SK-N-DZ (cell line): Measurements from ENCODE around the genes CCNT2, LCT and CXCR4.

DNA sequence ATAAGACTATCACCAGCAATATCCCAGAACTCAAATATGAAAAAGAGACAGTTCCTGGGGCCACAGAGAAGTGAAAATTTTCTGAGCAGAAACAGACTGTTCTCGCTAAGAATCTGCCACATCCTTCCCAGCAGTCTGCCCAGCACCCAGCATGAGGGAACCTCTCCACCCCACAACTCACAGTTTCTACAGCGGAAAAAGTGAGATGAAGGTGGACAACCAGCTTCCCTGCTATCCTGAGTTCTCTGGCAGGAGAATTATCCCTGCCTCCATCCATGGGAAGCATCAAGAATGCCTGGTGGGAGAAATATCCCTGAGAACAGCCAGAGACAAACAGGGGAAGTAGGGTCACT, 26.8 kb upstream of the TMEM163 start:
RAMPAGE:
- cytosol, long total RNA, result no peak
- nucleus, long total RNA, result no peak

DNA sequence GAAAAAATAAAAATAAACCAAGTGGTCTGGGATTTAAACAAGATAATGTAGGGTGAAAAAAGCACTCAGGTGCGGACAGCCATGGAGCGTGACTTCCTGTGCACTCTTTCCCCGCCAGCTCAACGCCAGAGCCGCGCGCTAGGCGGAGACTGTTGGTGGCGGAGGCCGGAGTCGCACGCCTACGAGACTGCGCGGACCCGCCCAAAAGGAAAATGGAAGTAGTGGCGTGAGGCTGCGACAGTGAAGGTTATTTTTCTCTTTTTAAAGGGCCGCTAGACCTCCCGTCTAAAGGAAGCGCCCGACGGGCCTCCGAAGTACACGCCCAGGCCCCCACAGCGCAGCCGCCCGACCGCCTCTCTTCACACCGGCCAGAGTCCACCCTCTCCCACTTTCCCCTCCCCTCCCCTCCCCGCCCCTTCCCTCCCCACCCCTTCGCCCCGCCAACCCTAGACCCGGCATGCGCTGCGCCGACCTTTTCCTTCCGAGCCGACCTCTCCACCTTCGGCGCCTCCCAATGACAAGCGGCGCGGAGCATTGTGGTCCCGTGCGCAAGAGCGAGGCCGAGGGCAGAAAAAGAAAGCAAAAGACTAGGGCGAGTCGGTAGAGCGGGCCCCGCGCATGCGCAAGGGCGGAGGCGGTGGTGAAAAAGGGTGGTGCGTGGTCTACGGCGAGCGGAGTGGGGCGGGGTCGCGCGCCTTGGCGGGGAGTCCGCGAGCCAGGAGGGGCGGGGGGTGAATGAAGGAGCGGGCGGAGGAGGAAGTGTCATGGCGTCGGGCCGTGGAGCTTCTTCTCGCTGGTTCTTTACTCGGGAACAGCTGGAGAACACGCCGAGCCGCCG, at the start of gene CCNT2:
Gene CCNT2, plus strand, starts transcription at position 732 of the 838 bp plus-strand sequence.
RAMPAGE:
- cytosol, long total RNA, result start-site peak on the minus strand centred at position 528 of the sequence, 57 bp wide, 56 and 34 reads in 2 replicates; start-site peak on the plus strand centred at position 757 of the sequence, 22 bp wide, 237 and 212 reads in 2 replicates
- nucleus, long total RNA, result start-site peak on the minus strand centred at position 530 of the sequence, 54 bp wide, 24 and 10 reads in 2 replicates; start-site peak on the plus strand centred at position 736 of the sequence, 29 bp wide, 628 and 80 reads in 2 replicates

DNA sequence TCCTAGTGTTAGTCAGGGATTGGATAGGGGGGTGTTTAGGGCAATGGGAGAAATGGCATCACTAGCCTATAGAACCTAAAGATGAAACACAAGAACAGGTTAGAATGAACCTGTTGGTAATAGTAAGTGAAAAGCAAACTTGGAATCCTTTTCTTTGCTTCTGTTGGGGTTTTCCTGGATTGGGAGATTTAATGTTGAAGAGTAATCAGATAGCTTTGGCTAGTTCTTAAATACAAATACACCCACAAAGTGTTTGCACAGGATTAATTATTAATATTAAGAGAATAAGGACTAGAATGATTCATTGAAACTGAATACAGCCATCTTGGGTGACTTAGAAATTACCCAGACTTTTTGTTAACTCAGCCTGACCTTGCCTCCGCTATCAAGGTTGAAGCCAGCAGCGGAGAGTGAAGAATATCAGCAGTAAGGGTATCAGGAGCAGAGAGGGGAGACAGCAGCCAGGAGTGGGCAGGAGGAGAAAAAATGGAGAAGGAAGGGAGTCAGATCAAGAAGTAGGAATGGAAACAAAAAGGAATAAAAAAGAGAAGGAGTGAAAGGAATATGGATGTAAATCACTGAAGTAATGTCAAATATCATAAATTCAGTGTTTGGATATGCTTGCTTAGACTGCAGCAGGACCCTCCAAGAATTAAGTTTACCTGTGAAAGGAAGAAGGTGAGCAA, 14.5 kb downstream of the CCNT2 start:
RAMPAGE:
- cytosol, long total RNA, result no peak
- nucleus, long total RNA, result no peak

DNA sequence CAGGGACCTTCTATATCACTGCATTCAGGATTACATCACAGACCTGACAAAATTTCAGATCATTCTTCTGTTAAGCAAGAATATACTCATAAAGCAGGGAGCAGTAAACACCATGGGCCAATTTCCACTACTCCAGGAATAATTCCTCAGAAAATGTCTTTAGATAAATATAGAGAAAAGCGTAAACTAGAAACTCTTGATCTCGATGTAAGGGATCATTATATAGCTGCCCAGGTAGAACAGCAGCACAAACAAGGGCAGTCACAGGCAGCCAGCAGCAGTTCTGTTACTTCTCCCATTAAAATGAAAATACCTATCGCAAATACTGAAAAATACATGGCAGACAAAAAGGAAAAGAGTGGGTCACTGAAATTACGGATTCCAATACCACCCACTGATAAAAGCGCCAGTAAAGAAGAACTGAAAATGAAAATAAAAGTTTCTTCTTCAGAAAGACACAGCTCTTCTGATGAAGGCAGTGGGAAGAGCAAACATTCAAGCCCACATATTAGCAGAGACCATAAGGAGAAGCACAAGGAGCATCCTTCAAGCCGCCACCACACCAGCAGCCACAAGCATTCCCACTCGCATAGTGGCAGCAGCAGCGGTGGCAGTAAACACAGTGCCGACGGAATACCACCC, 35.1 kb downstream of the CCNT2 start:
RAMPAGE:
- cytosol, long total RNA, result no peak
- nucleus, long total RNA, result no peak

DNA sequence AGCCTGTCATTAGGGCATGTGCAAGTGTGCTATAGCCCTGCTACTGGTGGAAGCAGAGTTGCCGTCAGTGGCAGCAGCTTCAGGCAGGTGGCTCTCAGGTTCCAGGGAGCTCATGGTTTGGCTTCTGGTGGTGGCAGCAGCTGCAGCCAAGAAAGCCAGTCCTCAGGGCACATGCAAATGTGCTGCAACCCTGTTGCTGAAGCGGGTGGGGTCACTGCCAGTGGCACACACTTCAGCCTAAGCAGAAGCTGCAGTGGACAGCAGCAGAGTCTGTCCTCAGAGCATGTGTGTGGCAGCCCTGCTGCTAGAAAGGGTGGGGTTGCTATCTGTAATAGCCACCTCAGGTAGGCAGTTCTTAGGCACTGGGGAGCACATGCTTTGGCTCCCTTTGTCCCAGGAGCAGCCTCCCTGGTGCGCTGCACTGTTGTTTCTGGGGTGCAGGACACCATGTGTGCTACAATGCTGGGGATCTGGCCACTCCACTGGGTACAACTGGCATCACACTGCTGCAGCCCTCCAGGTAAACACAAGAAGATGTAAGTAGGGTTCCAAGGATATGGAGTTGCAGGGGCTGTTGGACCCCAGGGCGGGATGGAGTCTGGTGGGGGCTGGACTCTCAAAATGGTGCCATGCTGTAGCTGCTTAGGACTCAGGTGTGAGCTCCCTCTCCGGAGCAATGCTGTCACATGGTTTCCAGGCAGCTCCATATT, 57.1 kb downstream of the CCNT2 start:
RAMPAGE:
- cytosol, long total RNA, result no peak
- nucleus, long total RNA, result no peak

RAMPAGE:
- cytosol, long total RNA, result no peak
- nucleus, long total RNA, result no peak
Measured at GRCh38 chr2:135056709-135057256, 4.7 kb downstream of the RAB3GAP1 start.

DNA sequence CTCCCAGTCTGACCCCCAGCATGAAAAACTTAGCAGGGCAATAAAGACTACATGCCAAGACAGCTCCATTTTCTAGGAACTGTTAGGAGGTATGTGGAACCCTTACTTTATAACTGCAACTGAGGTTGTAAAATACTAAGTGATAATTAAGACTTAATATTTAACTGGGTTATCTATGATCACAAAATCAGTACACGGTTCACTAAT, at the start of gene LCT:
Gene LCT, minus strand, starts transcription at position 84 of the 207 bp plus-strand sequence.
RAMPAGE:
- cytosol, long total RNA, result no peak
- nucleus, long total RNA, result no peak

DNA sequence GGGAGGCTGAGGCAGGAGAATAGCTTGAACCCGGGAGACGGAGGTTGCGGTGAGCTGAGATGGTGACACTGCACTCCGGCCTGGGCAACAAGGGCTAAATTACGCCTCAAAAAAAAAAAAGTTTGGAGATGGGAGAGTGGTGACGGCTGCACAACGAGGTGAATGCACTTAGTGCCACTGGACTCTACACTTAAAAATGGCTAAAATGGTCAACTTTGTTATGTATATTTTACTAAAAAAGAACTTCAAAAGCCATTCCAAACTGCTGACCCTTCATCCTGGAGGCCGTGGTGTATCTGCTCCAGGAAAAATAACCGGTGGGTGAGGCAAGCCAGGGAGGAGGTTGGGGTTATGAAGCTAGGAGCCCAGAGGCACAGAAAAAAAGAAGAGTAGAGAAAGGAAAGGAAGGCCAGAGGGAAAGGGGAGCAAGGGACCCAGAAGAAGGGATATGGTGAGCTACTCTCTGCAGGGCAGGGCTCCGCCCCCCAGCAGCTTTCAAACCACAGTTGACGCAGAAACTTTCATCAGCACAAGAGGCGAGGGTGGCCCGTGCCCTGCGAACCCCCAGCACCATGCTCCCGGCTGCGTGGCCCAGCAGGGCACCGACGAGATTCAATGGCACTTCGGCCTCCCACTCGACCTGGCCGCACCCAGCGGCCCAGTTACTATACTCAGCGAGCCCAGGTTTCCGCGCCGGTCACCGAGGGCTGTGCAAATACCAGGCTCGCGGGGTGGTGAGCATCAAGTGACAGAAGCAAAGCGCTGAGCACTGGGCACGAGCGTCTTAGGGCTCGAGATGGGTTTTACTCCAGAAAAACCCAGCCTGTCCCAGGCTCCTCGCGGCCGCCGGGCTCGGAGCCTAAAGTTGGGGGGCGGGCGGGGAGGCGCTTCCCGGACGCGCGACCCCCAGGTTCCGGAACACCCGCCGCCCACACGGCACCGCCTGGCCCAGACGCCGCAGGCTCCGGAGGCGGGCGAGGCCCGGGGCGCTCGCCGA, 688 bp downstream of the MCM6 start:
RAMPAGE:
- cytosol, long total RNA, result no peak
- nucleus, long total RNA, result no peak

GRCh38 chr2:136116915-136117862, 760 bp downstream of the CXCR4 start:
RAMPAGE:
- cytosol, long total RNA, result no peak
- nucleus, long total RNA, result no peak

GRCh38 chr2:136118010-136118833, at the start of gene CXCR4:
CXCR4 (minus strand) TSS chr2:136118149.
RAMPAGE:
- cytosol, long total RNA, result start-site peak on the minus strand at chr2:136118078-136118237, 13 and 32 reads in 2 replicates
- nucleus, long total RNA, result no peak

DNA sequence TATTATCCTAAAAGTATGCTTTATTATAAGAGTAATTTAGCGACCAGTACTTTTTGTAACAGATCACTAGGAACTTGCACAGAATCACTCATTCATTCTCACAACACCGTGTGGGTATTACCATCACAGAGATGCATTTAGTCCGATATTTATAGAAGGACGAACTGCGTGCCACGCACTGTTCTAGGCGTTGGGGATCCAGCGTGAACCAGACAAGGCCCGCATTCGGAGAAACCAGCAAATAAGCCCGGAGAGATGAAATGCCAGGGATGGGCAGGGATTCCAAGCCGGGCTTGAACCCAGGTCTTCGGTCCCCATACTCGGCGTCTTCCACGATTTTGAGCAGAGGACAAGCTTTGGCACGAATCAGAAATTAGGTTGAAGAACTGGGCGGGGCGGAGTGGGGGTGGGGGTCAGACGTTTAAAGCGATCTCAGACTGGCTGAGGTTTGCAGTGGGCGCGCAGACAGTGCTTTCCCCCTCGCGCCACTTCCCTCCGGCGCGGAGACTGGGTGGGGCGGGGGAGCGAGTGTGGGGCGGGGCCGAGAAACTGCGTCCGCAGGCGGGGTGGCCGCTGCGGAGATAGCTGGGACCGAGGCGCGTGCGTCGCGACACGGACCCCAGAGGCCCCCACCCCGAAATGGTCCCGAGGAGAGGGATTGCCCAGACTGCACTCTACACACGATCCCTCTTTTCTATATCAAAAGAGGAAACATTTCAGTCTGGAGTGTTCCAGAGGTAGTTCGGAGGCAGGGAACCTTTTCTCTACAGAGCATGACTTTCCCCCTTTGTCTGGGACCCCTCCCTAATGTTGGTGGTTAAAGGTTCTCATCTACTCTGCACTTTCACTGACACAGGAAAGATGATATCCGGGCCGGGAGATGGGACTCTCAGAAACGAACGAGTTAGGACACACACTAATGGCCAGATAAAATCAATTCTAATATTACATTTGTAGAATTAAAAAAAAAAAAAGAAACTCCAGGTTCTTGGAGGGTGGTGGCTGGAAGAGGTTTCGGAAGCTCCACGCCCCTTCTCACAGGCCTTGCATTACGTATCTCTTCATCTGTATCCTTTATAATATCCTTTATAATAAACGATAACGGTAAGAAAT, 1.2 kb upstream of the CXCR4 start:
RAMPAGE:
- cytosol, long total RNA, result no peak
- nucleus, long total RNA, result no peak

DNA sequence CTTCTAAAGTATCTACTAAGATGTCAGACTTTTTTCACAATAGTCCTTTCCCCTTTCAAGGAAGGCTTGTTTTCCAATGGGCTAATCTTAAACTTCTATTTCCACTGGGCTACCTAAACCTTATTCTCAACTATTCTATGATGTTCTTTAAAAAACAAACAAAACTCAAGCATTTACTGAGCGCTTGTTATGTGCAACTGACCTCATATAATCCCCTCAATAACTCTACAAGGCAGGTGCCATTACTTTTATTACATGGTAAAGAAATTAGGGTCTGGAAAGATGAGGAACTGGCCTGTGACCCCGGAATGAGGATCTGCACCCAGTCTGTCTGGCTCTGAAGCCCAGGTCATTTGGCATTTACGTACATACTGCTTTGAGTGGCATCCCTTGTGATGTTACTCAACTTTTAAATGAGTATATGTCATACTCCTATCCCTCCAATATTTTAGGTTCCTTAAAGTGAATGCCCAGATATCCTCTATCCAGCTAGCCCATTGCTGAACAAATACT, 3.1 kb upstream of the CXCR4 start:
RAMPAGE:
- cytosol, long total RNA, result no peak
- nucleus, long total RNA, result no peak

DNA sequence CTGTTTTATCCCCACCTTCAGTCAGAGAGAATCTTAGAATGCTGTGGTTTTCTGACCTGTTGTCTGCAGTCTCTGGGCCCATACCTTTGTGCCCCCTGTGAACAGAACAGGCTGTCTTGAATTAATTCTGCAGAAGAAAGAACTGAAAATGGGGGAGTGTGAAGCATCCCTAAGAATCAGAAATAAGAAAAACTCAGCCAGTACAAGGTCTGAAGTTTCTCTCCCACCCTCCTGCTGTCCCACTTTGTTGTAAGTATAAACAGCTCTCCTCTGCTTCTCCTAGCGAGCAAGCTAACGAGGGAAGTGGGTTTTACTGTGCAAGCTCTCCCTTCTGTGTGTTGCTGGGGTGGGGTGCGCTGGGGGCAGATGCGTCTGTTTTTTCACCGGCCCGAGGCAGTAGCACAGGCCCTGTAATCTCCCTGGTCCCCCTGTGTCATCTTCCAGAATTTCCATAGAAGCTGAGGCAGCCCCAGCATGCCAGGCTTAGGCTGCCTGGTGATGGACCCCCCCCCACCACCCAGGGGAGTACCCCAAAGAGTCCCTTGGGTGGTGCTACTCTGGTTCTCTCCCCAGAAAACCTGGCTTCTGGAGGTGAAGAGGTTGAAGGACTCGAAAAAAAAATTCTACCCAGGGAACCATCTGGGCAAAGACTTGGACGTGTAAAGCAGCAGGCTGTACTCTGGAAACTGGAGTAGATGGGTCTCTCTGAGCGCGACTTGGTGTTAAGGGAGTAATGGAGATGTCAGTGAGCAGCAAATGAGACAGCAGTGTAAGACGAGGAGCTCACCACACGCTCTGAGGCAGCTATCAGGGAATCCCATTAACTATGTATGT, 9.5 kb upstream of the CXCR4 start:
RAMPAGE:
- cytosol, long total RNA, result no peak
- nucleus, long total RNA, result no peak

RAMPAGE:
- cytosol, long total RNA, result no peak
- nucleus, long total RNA, result no peak
Measured at GRCh38 chr2:136129418-136130480, 11.8 kb upstream of the CXCR4 start.

RAMPAGE:
- cytosol, long total RNA, result no peak
- nucleus, long total RNA, result no peak
Measured at GRCh38 chr2:136255670-136256483, 137.9 kb upstream of the CXCR4 start.

RAMPAGE:
- cytosol, long total RNA, result no peak
- nucleus, long total RNA, result no peak
Measured at GRCh38 chr2:136280984-136282081, 163.4 kb upstream of the CXCR4 start.

DNA sequence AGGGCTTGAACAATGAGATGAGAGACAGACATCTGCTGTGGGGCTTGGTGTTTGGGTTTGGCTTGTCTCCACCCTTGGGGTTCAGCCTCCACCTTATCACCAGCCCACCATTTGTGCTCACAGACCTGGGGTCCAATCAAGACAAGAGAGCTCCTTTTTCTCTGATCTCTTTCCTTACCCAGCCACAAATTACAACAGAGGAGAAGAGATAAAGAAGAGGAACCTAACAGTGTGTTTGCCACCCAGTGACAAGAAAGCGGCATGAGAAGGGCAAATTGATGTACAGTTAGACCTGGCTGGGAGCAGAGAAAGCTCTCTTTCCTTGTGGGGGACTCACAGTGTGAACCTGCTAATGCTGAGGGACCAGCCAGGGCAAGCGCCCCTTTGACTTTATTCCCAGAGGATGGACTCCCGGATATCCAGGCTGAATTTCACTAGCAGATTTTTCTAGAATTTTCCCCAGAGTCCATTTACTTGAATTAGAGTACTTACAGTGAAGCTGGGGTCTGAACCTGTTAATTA, 204.6 kb upstream of the CXCR4 start:
RAMPAGE:
- cytosol, long total RNA, result no peak
- nucleus, long total RNA, result no peak

RAMPAGE:
- cytosol, long total RNA, result no peak
- nucleus, long total RNA, result no peak
Measured at GRCh38 chr2:136378432-136378775, 260.5 kb upstream of the CXCR4 start.

DNA sequence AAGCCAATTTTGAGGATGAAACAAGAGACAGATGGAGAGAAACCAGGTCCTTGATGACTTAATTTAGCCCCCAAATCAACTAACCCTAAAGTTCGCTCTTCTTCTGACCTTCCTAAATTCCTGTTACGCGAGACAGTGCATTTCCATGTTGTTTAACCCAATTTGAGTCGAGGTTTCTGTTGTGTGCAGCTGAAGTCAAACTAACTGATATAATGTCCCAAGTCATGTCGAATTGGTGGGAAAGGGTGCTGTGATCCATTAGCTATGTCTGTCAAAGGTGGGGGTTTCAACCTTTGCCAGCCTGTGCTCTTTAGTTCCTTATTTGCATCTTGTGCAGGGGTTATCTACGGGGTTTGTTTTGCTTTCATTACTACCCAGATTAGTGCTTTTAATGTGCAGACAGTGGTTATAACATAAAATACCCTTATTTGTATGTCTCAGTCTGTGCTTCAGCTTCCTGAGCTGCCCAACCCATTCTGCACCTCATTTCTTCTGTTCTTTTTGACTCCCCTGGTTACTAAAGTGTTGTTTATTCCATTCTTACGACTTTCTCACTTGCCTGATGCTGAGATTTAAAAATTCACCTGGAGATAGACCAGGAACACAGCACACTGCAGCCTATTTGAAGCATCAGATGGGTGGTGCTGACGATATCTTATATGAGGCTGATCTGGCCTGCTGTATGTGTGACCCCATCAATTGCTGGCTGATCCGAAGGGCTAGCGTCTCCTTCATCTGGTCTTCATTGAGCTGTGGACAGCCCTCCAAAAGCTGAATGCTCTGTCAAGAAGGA, 271.9 kb upstream of the CXCR4 start:
RAMPAGE:
- cytosol, long total RNA, result no peak
- nucleus, long total RNA, result no peak

DNA sequence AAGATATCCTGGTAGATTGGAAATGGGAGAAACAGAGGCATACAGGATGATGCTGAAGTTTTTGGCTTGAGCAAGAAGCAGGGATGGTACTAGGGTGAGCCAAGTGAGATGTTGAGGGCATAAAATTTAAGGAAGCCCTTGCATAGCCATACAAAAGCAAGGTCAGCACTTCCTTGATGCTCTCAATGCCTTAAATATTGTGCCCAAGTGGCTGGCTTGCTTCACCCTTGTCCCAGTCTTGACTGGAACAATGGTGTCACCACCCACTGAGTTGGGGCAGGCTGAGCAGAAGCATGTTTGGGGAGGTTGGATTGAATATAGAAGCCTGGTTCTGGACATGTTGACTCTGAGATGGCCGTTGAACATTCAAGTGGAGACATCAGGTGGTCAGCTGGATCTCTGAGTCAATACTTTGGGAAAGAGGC, 43.2 kb upstream of the HNMT start:
RAMPAGE:
- cytosol, long total RNA, result no peak
- nucleus, long total RNA, result no peak